Spinal cord (tissue), 3 donors: ENCODE data around the genes BTBD10, CYP2R1 and CALCA.

- PRO-cap = no peak
- RAMPAGE, long total RNA = no peak
Measured at GRCh38 chr11:12864665-12865208, 144.4 kb upstream of the RASSF10 start.

GRCh38 chr11:13310460-13311339, 33.1 kb downstream of the BMAL1 start:
- PRO-cap = no peak
- RAMPAGE, long total RNA = no peak

DNA sequence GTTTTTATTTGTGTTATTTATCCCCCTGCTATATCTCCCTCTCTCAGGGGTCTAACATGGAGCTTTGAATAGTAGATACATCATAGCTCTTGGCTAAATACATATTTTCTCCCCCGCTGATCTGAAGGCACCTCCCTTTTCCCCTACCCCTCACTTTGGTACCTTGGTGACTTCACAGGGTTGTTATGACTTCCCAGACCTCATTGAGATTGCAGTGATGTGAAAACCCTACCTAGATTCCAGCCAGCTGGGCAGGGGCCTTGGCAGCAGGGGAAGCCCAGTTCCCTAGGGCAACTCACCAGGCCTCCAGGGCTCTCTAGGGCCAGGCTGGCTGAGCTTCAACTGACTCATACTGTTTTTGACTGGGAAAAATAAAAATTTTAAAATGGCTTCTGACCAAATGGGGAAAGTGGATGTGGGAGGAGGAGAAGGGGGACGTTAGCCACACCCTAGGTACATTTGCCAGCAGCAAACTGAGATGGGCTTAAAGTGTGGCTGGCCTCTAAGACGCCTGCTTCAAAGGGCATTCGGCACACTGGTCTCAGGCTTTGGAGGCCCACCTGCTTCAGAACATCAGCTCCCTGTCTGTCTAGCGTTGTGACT, 38.9 kb downstream of the BMAL1 start:
- PRO-cap = no peak
- RAMPAGE, long total RNA = no peak

DNA sequence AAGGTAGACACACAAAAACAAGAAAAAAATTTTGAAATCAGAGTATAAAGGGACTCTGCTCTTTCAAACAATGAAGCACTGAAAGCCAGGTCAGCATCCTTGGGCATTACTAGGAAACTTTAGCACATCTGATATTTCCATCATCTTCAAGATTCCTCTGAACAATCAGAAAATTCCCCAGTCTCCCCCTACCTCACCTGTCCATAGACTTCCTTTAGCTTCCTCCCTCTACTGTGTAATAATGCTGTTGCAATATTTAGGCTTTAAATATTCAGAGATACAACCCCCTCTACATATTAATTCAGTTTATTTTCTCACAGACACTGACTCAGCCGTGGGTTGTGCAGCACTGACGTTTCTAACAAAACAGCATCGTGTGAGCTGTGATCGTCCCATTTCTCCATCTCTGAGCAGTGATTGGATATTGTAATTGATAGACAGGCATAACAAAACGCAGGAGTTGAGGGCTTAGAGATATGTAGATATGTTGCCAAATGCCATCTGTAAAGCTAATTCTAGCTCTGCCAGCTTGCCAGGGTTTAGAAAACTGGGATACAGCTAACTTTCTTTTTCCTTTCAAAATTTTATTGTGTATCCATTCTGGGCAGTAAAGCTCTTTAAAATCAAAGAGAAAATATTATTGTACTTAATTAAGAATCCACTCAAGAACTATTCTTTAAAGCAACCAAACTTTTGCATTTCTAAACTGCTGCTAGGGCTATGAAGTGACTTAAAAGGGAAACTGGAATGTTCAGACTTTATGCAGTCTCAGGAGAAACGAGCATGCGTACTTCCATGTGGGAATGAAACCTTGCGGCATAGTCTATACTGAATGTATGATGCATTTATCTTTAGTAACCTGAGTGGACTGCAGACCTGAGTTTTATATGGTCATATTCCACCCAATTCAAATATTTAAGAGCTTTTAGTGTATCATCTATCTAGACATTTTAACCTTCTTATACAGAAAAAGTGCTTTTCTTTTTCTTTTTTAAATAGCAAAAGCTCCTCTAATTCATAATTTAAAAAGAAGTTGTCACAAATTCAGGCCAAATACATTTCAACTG, 22.8 kb downstream of the BTBD10 start:
- PRO-cap = no peak
- RAMPAGE, long total RNA = no peak

GRCh38 chr11:13448515-13449299, 14.3 kb downstream of the BTBD10 start:
- PRO-cap = no peak
- RAMPAGE, long total RNA = no peak

DNA sequence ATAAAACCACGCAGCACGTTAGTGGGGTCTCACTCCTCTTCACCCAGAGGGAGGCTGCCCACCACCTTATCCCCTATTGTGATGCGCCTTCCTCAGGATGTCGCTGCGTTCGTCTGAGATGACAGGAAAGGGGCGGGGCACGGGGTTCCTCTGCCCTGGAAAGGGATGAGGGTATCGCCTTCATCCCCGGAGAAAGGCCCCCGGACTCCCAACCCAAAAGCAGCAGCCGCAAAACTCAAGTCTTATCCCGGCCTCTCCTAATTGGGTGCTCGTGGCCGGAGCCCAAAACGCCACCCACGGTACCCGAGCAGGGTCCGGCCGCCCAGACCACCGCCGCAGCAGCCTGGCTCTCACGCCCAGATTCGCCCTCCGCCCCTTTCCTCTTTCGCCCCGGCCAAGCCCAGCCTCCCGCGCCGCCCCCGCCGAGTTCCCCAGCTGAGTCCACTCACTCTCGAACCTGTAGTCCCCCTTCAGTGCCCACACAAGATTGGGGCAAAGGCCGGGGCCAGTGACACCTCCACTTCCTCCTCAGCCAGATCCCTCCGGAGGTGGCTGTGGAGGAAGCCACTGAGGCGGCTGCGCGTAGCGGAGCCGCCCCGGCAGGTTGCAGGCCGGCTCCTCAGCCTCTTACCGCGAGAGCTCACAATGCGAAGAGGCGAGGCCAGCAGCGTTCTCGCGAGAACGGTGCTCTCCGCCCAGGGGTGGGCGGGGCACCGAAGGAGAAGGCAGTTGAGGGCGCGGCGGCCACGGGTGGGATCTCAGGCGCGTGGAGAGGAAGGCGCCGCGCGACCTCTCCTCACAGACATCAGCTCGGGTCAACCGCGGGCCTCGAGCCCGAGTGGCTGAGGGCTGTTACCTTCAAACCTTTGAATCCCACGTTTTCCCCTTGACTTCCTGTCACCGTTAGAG, at the start of gene BTBD10:
TSS of gene BTBD10 (minus strand) at position 580 of the 909 bp plus-strand sequence.
- PRO-cap = no peak
- RAMPAGE, long total RNA = no peak

DNA sequence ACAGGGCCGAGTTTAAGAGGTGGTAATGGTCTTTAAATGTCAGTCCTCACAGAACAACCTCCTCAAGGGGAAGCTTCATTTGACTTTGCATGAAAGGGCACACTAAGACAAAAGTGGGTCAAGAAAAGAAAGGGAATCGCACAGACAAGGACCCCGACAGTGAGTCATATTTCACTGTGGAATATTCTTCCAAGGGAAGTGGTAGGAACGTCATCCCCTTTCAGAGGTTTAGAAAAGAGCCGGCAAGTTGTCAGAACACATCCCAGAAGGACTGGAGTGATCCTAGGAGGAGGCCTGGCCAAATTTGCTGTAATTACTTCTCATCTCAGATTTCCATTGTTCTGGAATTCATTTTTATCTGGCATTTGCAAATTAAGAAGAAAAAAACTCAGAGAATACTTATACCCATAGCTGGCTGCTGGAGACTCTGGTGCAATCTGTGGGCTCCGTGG, 20.9 kb downstream of the SPON1 start:
- PRO-cap = no peak
- RAMPAGE, long total RNA = no peak

- PRO-cap = no peak
- RAMPAGE, long total RNA = no peak
Measured at GRCh38 chr11:13992277-13992686, 29.8 kb downstream of the SPON1 start.

DNA sequence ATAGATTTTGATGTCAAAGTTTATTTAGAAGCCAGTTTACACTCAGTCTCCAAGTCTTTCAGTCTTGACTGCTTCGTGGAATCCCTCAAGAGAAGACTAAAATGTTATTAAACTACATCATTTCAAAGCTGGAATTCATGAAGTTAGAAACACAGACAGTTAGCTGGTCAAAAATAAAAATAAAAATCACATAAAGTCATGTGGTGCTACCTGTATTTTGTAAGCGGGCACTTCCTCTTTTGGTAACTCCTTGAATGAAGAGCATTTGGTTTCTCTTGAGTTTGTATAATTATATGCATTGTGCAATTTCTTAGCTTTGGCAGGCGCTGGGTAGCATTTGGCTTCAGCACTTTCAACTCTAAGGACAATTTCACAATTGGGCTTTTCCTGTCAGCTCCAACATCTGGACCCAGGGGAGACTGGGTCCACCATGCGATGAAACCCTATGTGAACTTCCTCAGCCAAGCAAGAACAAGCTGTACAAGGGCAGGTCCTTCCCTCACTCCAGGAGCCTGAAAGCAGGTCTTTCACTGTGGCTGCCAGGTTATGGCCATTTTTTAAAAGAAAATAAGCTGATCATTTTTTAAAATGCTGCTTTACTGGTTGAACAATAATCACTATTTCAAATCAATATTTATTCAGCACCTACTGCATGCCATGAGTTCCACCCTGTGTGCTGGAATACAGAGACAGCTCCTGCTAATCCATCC, 169.1 kb downstream of the RRAS2 start:
- PRO-cap = no peak
- RAMPAGE, long total RNA = no peak

GRCh38 chr11:14364029-14364806, 5.2 kb upstream of the RRAS2 start:
- PRO-cap = no peak
- RAMPAGE, long total RNA = no peak

DNA sequence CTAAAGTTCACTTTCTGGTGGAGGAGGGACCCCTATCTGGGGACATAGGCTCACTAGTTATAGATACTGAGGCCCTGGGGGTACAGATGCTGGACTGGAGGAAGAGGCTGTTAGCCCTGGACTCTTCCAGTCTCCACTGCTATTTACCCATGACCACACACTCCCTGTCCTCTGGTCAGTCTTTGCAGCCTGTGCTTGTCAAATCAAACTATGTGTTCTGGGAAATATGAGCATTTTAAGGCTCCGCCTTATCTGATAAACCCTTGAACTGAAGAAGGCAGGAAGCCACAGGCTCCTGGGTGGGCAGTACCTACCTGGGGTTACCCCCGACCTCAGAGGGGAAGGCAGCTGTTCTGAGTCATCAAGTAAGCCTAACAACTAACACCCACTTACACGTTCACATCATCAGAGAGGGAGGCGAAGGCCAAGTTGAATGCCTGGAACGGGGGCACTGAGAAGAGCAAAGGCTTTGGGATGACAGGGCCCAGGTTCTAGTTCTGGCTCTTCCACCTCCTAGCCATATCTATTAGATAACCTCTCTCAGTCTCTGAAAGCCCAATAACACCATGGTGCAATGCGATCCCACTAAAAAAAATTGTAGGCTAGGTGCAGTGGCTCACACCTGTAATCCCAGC, 56.2 kb upstream of the RRAS2 start:
- PRO-cap = no peak
- RAMPAGE, long total RNA = no peak

GRCh38 chr11:14480711-14481194, 18.9 kb downstream of the COPB1 start:
- PRO-cap = no peak
- RAMPAGE, long total RNA = no peak

DNA sequence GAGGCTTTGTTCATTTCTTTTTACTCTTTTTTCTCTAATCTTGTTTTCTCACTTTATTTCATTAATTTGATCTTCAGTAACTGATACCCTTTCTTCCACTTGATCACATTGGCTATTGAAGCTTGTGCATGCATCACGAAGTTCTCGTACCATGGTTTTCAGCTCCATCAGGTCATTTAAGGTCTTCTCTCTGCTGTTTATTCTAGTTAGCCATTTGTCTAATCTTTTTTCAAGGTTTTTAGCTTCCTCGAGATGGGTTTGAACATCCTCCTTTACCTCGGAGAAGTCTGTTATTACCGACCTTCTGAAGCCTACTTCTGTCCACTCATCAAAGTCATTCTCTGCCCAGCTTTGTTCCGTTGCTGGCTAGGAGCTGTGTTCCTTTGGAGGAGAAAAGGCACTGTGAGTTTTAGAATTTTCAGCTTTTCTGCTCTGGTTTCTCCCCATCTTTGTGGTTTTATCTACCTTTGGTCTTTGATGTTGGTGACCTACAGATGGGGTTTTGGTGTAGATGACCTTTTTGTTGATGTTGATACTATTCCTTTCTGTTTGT, 44.1 kb upstream of the PDE3B start:
- PRO-cap = no peak
- RAMPAGE, long total RNA = no peak

- PRO-cap = no peak
- RAMPAGE, long total RNA = no peak
Measured at GRCh38 chr11:14653656-14654242, 10.1 kb downstream of the PDE3B start.

DNA sequence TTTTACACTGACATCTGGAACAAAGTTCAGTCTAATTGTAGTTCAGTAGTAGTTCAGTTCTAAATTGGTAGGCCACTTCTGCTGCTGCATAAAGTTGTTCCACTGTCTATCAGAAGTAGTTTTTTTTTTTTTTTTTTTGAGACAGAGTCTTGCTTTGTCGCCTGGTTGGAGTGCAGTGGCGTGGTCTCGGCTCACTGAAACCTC, 115.7 kb downstream of the PDE3B start:
- PRO-cap = no peak
- RAMPAGE, long total RNA = no peak

GRCh38 chr11:14863463-14864007, 28.5 kb downstream of the CYP2R1 start:
- PRO-cap = no peak
- RAMPAGE, long total RNA = no peak

DNA sequence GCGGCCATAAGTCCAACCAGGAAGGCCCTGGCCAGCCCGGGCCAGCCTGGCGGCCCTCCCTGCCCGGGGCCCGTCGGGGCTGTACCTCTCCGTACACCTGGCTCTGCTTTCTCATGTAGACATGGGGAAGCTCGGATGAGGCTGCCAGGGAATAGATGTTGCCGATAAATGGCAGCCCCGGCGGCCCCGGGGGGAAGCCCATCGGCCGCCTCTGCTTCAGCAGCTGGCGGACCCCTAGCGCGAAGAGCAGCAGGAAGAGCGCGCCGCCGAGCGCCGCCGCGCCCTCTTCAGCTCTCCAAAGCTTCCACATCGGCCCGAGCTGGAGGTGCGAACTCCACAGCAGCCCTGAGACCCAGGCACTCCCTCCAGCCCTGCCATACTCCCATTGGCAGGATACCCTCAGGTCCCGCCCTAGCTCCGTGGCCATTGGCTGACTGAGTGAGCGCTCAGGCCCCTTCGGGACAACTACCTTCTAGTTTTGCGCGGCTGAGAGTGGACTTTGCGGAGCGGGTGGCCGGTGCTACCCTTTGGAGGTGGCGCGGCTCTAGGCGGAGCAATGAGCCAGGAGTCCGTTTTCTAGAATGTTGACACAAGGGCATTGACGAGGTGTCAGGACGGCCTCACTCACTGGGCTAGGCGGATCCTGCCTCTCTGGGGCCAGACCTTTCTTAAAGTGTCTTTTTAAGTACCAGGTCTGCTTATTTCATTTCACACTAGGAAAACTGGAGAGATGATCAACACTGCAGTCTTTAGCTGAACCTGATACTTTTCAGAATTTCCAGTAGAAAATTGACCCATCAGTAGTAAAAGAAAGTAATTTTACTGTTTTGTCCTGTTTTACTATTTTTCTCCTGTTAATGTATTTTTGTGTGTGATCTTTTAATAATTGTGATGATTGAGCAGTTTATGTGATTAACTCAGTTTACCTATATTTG, at the start of gene CYP2R1:
TSS of gene CYP2R1 (minus strand) at position 336 of the 935 bp plus-strand sequence.
- PRO-cap = no peak
- RAMPAGE, long total RNA = no peak

DNA sequence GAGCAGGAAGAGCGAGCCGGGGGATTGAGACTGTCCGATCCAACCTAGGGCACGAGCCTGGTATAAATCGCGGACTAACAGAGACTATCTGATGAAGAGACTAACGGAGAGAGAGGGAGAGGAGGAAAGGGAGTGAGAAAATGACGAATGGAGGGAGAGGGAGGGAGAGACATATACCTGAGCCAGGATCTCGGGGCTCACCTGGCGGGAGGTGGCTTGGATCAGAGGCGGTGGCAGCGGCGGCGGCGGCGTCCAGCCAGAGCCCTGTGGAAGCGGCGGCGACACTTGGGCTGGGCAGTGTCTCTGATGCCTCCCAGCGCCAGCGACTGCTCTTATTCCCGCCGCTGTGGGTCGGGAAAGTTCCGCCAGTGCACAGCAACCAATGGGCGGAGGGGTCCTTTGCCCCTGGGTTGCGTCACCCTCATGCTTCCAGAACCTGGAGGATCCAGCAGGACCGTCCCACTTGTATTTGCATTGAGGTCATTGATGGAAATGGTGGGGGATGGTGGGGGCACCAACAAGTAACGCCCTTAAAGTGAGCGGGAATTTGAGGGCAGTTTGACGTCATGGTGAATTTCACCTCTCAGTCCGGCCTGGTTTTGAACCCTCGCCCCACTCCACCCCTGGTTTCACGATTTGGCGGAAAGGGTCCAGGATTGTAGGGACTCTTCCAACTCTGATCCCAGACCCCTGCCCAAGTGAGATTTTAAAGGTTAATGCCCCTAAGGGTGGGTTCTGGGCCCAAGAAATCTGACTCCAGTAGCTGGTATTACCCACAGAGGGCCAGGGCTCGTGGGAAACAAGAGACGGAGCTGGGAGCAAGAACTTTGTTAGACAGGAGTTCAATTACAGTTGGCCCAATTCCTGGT, at the start of gene CALCA:
TSS of gene CALCA (minus strand) at position 308 of the 869 bp plus-strand sequence.
- PRO-cap = no peak
- RAMPAGE, long total RNA = no peak

- PRO-cap = no peak
- RAMPAGE, long total RNA = no peak
Measured at GRCh38 chr11:15195096-15195417, 80.3 kb downstream of the INSC start.

DNA sequence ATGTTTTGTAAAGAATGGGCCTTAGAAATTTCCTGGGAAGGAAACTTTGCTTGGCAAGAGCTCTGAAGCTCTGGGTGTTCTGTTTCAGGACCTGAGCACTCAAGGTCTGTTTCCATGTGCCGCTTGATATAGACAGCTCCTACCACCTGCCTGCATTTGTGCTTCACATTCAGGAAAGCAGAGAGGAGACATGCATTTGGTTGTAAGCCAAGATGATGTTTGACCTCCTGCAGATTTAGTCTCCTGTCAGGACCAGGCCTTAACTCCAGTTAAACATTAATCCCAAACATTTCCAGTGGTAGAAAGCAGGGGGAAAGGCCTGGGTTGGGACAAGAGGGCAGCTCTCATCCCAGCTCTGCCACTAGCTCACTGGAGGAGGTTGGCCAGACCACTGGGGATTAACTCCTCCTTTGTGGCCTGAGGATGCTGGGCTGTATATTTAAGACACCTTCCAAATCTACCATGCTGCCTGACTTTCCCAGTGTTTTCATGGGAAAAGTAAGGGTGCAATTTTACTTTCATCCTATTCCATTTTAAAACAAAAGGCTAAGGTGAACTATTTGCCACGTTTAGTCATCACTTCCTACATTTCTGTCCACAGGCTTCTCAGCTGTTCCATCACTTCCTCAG, 80.8 kb downstream of the INSC start:
- PRO-cap = no peak
- RAMPAGE, long total RNA = no peak